Cardiac septum (tissue), 1 donor: Measurements from ENCODE around the gene CD44.

DNA sequence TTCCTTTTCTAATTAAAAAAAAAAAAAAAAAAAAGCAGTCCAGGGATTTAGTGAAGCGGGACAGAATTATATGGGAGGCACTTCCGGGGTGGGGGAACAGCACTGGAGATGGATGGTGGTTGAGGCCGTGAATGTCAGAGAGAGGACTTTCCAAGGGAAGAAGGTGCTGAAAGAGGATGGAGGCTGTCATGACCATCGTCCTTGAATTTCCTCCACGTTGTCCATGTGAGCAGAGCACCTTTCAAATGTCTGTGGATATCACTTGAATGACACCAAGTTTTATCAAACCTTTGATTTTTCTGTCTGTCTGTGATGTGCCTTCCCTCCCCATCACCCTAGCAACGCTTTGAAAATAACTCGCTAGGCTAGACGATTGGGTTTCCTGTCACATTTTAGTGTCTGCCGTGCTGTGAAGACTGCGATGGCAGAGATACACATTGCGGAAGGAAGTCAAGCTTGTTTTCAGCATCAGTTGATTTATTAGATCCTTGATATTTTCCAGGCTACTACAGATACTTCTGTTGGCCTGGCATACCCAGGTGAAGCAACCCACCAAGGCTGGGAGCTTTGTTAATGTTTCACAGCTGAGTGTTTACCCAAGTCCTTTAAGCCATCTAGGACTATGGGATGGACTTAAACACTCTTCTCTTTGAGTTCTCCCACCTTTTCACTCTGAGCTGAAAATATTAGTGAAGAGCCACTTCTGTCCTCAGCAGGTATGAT is 93.8 kb upstream of the CD44 start:
- PRO-cap, result no peak

DNA sequence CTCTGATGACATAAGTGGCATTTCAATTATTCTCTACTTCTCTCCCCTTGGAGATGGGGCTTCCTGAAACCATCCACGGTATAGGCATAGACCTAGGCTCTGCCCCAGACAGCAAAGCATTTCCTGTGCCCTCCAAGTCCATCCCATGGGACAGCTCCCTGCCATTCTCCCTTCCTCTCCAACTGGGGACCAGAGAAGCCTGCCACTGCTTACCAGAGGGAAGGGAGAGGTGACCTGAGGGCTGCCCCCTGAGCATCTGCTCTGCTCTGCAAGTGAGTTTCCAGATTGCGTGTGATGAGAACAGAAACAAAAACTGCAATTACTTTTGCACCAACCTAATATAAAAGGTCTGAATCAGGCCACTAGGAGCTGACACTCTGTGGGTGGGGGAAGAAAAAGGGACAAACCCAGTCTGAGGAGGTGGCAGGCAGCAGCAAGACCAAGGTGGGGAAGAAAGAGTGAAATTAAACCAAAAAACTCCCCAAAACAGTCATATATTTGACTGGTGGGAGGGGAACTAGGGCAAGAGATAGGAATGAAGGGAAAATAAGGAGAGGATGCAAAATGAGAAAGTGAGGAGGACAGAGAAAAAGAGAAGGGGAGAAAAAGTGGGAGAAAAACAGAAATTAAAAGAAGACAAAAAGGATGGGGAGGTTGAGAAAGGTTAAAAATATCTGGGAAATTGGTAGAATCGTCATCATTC is 12.5 kb upstream of the CD44 start:
- PRO-cap, result no peak

GRCh38 chr11:35138551-35139501 is at the start of gene CD44:
Gene CD44 (plus strand): TSS chr11:35139171.
- PRO-cap, result bidirectional peak, plus-strand start at chr11:35139174, minus-strand start at chr11:35139043

- PRO-cap, result bidirectional peak, plus-strand start at chr11:35247117, minus-strand start at chr11:35246840
Measured at GRCh38 chr11:35246680-35247349, 107.8 kb downstream of the CD44 start.

- PRO-cap, result no peak
Measured at GRCh38 chr11:35274846-35275977, 136.2 kb downstream of the CD44 start.

DNA sequence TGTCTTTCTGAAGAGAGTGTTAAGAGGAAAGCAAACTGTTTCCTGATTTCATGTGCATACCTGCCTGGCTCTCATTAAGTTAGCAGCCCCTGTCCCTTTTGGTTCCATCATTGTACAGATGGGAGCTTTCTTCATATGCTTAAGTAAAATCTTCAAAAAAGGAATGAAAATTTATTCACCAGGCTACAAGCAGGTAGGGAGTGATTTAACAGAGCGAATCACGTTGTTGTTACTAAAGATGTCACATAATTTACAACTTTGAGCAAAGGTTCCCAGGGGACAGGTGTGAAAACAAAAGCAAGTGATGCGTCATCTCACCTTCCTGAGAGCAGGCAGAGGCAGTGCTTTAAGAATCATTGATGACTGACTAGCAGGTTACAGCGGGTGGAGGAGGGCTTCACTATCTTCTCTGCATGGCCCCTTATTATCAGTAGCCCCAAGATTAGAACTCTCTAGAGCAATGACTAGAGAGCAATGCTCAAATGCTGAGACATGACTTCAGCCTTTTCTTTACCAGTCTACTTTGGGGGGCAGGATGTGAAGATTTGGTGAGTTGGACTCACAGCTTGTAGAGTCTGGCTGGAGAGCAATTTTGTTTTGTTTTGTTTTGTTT is 85.0 kb downstream of the SLC1A2 start:
- PRO-cap, result no peak

- PRO-cap, result no peak
Measured at GRCh38 chr11:36288745-36289224, 439 bp downstream of the COMMD9 start.

- PRO-cap, result no peak
Measured at GRCh38 chr11:36364478-36365069, 68.5 kb downstream of the PRR5L start.

DNA sequence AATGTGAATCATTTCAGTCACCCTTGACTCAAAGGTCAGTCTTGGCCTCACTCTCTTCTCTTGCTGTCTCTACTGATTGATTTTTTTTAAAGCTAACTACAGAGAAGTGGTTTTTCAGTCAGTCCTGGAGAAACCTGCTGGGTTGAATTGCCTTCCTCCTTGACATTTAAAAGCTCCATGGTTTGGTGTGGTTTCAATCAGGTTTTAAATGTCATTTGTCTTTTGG is 89.1 kb downstream of the TRAF6 start:
- PRO-cap, result no peak

- PRO-cap, result bidirectional peak, plus-strand start at chr11:36455867, minus-strand start at chr11:36455740
Measured at GRCh38 chr11:36455627-36456581, 54.2 kb downstream of the TRAF6 start.

GRCh38 chr11:36463020-36463508 is 47.0 kb downstream of the TRAF6 start:
- PRO-cap, result no peak

DNA sequence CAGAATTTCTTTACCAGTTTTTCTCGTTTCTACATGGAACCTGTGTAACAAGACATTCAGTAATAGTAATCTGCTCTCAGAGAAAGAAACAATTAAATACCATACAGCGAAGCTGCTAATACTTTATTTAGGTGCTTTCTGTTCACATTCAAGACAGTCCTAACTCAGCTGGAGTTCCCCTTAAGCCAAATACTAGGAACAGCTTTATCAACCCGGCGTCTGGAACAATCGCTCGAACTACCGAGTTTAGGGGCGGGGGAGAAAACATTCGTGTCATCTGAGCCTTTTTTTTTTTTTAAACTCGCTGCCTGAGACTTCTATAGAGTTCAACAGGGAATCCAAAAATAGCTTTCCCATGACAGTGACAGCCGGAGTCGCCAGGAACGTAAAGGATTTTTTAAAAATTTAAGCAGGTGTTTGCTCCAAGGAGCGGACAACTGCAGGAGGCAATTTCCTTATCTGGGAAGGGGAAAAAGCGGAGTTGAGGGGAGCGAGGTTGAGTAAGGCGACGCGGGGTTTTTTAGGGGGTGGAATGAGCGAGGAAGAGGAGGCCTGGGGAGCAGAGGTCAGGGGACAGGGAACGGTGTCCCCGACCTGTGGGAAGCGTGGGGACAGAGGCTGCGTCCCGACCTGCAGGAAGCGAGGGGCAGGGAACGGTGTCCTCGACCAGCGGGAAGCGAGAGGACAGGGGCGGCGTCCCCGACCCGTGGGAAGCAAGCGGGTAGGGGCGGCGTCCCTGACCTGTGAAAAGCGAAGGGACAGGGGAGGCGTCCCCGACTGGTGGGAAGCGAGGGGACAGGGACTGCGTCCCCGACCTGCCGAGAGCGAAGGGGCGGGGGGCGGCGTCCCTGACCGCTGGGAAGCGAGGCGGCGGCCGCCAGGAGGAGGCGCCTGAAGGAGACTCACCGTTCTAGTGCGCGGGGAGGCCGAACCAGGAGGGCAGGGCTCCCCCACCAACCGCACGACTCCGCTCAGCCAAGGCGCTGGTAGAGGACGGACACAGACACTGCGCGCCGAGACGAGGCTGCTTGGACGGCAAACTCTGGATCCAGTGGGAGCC is 600 bp downstream of the TRAF6 start:
- PRO-cap, result bidirectional peak, plus-strand start at position 347 of the sequence, minus-strand start at position 182 of the sequence

DNA sequence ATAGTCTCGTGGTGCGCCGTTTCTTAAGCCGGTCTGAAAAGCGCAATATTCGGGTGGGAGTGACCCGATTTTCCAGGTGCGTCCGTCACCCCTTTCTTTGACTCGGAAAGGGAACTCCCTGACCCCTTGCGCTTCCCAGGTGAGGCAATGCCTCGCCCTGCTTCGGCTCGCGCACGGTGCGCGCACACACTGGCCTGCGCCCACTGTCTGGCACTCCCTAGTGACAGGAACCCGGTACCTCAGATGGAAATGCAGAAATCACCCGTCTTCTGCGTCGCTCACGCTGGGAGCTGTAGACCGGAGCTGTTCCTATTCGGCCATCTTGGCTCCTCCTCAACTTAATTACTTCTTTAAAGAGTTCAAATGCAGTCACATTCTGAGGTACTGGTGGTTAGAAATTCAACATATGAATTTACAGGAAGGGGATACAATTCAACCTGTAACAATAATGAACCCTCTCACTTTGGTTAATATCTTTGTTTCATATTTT is 10.5 kb upstream of the RAG1 start:
- PRO-cap, result no peak

DNA sequence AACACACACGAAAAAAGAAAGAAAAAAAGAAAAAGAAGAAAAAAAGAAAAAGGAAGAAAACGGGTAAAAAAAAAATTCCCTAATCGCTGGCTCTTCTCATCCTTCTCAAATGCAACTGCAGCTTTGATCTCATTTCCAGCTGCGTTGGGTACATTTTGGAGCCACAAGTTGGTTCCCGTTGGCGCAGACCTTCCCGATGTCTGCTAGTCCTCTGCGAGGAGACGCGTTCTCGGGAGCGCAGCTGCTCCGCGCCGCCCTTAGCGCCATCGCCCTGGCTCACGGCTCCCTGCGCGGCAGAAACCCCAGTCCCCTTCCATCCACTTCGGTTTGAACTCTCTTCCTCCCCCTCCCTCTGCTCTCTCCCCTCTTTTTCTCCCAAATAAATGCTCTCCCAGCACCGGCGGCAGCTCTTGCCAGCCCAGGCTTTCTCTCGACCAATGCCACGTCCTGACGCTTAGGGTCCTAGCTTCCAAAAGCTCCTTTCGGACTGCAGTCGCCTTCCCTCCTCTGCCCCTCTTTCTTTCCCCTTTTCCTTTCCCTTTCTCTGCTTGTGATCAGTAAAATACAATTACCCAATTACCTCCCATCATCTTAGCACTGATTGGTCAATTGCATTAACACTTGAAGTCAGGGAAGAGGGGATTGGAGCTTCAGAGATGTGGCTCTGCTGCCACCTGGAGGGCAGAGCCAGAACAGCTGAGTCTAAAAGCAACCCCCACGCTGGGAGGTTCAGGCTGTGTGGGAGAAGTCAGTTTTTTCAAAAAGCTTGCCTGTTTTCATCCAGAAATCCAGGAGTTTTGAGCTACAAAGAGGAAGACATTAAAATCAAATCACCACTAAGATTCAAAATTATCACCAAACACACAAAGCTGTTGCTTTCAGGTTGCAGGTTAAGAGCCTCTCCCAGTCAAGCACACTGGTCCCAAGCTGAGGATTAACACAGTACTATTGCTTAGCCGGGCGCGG is 1165.6 kb downstream of the LRRC4C start:
- PRO-cap, result unidirectional peak, minus-strand start at position 205 of the sequence; unidirectional peak, minus-strand start at position 536 of the sequence

DNA sequence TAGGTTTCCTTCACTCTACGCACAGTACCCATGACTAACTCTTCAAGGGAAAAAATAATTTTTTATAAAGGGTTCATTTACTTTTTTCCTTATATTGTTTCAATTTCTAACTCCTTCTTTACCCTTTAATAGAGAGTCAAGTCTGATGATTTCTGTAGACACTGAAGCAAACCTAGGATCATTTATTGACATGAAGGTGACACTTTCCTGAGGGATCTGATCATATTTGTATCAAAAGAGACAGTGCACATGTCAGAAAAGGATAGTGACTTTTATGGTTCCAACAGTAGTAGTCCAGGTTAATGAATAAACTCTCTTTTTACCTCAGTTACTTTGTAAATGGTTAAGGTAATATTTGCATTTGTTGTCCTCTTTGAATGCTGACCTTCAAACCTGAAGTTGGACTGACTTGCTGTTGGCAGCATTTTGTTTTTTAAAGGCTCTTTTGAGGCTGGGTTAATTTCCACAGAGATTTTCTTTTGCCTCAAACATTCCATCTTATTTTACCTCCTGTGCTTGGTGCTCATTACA is 1071.9 kb downstream of the LRRC4C start:
- PRO-cap, result no peak

DNA sequence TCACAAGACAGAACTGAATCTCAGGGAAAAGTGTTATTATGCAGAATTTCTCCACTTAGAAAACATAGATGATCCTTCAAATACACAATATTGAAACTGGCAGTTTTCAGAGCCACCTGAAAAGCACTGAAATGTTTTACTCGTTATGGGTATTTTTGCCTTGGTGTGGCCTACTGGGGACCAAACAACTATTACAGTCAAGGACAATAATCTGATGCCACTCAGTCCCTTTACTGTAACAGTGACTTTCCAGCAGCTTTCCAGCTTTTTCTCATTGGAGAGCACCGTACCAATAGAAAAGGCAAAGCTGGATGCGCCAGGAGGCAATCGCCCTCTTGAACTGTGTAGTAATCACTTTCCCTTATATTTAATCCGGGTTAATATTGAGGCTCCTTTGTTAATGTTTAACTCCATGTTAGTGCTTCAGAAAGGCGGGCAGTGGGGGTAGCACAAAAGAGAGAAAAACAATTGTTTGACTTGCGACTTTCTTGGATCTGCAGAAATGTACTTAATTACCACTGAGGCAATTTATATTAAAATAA is 81.8 kb downstream of the LRRC4C start:
- PRO-cap, result no peak

GRCh38 chr11:43421761-43422366 is 63.1 kb downstream of the TTC17 start:
- PRO-cap, result no peak

DNA sequence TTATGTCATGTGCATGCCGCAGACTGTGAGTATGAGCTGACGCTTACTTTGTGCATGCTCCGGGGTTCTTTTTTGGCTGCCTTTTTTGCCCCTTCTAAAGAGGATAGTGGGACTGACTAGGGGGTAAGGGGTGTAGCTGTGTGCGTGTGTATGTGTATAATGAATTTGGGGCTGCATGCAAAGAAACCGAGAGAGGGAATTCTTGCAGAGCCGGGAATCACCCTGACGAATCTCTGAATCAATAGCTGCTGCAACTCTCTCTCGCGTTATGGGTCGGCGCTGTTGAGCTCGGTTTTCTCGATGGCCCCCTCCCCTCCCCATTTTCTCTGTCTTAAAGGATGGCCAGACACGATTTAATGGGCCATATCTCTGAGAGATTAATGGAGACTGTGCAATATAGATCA is 103.9 kb upstream of the HSD17B12 start:
- PRO-cap, result no peak

DNA sequence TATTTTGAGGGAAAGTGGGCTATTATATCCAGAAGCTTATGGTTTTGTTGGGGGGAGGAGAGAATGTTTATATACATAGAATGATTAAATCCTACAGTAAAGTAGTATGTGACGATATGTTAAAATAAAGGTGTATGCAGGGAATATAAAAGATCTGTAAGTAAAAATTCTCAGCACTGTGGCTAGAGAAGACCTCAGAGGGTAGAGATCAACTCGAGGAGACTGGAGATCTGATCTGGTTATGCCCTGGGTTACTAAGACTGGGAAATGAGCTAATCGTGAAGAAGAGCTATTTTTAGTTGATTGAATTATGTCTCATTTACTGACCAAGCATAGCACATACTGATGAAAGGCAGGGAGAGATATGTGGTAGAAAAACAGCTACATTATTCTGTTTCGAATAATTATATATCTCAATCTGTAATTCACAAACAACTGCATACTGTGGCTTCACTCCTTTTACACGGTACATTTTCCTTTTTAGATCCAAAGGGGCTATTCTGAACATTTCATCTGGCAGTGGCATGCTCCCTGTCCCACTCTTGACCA is 42.7 kb upstream of the ALKBH3 start:
- PRO-cap, result no peak

DNA sequence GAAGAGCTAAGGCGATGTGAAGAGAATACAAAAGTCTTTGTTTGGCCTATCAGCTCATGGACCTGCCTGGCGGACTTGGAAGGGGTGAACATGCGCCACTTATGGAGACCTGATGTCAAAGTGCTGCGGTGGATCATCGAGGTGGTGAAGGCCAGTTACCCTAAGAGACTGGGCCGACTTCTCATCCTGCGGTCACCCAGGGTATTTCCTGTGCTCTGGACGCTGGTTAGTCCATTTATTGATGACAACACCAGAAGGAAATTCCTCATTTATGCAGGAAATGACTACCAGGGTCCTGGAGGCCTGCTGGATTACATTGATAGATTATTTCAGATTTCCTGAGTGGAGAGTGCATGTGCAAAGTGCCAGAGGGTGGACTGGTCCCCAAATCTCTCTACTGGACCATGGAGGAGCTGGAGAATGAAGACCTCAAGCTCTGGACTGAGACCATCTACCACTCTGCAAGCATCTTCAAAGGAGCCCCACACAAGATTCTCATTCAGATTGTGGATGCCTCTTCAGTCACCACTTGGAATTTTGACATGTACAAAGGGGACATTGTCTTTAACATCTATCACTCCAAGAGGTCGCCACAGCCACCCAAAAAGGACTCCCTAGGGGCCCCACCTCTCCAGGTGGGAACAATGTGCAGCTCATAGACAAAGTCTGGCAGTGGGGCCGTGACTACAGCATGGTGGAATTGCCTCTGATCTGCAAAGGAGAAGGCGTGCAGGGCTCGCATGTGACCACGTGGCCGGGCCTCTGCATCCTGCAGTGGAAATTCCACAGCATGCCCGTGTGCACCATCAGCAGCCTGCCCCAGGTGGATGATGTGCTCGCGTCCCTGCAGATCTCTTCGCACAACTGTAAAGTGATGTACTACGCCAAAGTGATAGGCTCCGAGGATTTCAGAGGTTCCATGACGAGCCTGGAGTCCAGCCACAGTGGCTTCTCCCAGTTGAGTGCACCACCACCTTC is 18.2 kb downstream of the ALKBH3 start:
- PRO-cap, result no peak